ENCODE results near the gene VPS37C.

- RRBS = no CpG with 5 or more reads among the region's 5 CpGs
These were observed 40.0 kb downstream of the OR4D9 start for GRCh38 chr11:59551436-59551567.

DNA sequence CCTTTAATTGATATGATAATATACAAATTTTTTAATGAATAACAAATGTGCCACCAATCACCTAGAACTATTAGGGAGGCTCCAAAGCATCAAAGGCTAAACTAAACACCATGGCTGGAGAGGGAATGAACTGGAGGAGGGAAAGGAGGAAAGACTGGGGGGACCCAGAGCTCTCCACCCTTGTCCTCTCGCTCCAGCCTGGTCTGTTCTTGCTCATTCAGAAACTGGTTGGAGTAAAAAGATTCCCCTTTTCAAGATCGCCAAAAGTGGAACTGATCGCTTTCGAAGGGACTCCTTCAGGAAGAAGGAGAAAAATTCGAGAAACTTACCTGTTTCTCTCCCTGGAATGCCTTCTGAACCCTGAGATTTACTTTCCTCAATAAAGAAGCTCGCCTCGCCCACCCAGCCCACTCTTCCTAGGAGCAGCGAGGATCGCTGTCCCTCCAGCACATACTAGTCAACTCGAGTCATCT, 46.9 kb downstream of the OR4D9 start:
- RRBS = no CpG with 5 or more reads among the region's 10 CpGs

DNA sequence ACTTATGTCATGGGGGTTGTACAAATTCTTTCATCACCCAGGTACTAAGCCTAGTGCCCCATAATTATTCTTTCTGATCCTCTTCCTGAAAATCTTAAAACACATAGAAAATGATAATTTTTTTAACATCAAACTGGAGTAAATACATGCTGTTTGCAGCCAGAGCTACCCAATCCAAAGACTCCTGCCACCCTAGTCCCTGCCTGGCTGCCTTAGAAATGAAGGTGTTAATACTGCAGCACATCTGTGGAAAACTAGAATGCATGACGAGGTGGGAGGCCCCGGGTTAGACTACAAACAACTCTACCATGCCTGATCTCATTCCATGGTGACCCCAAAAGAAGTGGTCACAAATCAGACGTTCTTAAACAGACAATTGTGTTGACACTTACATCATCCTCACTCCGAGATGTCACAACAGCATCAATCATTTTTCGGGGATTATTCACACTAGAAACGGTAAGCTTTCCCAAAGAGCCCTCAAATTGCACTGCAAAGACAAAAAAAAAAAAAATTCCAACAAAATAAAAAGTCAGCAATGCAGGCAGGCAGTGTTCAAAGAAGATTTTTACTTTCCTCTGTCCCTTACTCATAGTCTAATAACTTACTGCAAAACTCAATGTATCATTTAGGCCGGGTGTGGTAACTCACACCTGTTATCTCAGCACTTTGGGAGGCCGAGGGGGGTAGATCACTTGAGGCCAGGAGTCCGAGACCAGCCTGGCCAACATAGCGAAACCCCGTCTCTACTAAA, 17.5 kb downstream of the PATL1 start:
- RRBS = no CpG with 5 or more reads among the region's 11 CpGs

GRCh38 chr11:59666695-59667262, 2.1 kb downstream of the PATL1 start:
- RRBS = no CpG with 5 or more reads among the region's 2 CpGs

DNA sequence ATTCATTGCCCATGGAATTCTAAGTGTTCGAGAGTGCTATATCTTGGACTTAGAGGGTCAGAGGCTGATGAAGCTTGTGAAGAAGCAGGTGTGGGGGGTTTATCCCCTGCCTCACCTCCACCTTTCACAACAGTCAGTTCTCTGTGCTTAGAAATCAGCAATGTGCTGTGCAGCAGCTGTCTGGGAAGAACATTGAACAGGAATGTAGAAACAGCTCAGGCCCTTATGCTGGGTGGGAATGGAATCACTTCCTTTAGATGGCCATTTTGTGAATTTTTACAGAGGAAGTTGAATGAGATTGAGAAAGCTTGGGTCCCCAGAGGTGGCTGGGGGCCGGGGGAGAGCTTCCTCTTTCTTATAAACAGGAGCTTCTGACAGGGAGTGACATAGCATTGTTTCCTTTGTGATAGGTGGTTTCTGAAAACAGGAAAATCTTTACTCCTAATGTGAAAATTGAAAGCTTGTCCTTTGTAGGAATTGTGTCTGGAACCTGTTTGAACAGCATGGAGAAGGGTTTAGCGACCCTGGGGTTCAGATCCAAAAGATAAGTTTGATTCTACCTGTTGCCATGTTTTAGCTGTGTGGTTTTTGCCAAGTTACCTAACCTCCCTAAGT, 17.0 kb downstream of the STX3 start:
- RRBS = no CpG with 5 or more reads among the region's 3 CpGs

GRCh38 chr11:60380496-60380967, 2.2 kb downstream of the MS4A7 start:
- RRBS = no CpG with 5 or more reads among the region's 4 CpGs

DNA sequence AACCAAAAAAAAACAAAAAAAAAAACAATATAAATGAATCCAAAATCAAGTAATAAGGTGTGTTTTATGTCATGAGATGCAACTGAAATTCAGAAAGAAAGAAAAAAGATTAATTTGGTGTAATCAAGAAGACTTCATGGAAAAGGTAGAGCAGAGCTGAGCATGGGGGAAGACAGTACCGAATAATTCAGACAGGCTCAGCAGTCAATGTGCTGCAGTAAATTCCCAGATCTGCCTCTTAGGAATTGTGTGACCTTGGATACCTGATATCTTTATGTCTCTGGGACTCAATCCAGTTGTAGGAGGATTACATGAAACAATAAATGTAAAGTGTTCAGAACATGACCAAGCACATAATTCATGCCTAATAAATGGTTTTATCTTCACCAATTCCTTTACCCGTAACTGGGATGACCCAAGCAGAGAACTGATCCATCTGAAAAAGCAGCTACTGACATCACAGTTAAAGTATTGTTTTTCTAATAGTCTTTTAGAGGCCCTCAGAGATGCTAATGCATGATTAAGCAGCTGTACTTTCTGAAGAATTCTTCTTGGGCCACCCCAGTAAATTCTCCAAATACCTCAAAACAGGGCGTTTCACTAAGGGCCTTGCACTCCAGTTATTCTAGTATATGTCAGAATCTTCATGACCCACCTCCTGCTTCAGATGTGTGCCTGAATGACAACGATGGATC, 7.8 kb downstream of the MS4A12 start:
- RRBS = no CpG with 5 or more reads among the region's 4 CpGs

DNA sequence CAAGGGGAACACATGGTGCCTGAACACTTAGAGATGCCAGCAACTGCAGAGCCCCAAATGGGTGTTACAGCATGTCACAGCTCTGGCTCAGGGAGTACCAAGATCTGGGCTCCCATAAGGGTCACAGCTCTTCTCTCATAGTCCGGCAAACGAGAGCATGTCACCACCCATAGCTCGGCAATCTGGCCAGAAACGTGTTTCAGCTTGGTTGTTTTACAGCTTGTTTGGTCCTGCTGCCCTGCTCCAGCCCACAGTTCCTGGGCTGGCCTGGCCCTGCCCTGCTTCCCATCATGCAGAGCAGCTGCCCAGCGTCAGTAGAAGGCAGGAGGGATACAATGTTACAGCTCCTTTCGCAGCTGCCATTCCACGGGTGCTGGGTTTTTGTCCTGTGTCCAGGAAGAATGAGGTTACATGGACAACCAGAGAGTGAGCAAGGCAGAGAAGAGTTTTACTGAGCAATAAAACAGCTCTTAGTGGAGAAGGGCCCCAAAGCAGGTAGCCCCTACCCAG, 19.1 kb downstream of the MS4A8 start:
- RRBS = no CpG with 5 or more reads among the region's 7 CpGs

GRCh38 chr11:60786477-60787107, 1.5 kb downstream of the MS4A10 start:
- RRBS = no CpG with 5 or more reads among the region's 13 CpGs

- RRBS = no CpG with 5 or more reads among the region's 1 CpG
These were observed 11.1 kb downstream of the ZP1 start for GRCh38 chr11:60878562-60878773.

DNA sequence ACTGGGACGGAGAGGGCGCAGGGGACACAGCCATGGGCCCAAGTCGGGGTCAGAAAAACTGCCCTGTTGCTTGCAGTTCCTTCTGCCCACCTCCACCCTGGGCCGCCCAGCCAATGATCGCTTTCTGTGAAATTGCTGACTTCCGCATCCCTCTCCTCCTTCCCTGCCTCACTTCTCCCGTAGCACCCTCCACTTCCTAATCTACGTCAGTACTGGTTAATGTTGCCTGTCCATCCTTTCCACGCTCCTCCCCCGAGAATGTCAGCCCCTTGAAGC, 9.5 kb downstream of the TMEM132A start:
- RRBS = no CpG with 5 or more reads among the region's 10 CpGs

- RRBS = no CpG with 5 or more reads among the region's 10 CpGs
These were observed 7.3 kb downstream of the CD6 start for GRCh38 chr11:60978625-60979368.

GRCh38 chr11:61007901-61009172, 36.9 kb downstream of the CD6 start:
- RRBS = 50% methylated on average over 23 of the region's 62 CpGs

DNA sequence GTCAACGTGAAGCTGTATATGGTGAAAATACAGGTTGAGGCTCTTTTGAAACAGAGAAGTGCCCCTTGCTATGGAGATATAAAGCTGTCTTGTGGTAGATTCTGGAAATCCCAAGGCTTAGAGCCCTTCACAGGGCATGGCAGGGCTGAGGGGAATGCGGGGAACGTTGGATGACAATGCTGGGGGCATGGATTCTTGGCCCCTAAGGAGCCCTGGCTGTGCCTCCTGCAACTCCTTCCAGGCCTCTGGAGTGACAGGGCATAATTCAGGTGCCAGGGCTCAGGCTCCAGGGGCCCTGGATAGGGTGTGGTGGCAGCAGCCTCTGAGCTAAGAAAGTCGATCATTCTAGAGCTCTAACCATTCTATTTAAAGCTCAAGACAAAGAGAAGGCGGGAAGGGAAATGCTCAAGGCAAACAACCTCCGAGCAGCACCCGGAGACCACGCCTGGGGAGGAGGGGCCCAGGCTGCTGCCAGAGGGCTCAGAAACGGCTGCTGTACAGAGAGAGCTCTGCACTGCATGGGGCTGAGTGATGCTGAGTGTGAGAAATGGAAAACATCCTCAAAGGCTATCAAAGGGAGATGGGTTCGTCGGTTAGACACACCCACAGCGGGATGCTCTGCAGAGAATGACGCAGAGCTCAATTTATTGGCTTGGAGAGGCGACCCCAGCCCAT, 60.2 kb upstream of the CD5 start:
- RRBS = no CpG with 5 or more reads among the region's 14 CpGs

- RRBS = no CpG with 5 or more reads among the region's 27 CpGs
These were observed 24.3 kb downstream of the CD5 start for GRCh38 chr11:61126331-61127321.

DNA sequence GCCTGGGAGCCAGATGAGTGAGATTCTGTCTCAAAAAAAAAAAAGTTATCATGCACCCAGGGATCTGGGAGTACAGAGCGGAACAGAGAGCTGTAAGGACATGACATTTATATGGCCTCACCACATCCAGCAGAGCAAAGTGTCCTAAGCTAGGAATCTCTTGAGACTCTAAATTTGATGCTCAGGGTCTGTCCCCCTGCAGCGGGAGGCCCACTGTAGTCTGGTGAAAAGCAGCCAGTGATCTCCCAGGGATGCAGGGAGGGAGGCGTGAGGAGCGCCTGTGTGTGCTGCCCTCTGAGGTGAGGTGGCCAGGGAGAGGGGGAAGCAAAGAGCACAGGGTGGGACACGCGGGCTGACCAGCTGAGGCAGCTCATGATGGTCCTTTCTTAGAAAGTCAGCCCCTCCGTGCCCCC, 26.4 kb downstream of the CD5 start:
- RRBS = no CpG with 5 or more reads among the region's 7 CpGs

GRCh38 chr11:61138331-61139068, 22.7 kb downstream of the VPS37C start:
- RRBS = no CpG with 5 or more reads among the region's 14 CpGs

GRCh38 chr11:61149814-61150302, 11.4 kb downstream of the VPS37C start:
- RRBS = no CpG with 5 or more reads among the region's 8 CpGs

DNA sequence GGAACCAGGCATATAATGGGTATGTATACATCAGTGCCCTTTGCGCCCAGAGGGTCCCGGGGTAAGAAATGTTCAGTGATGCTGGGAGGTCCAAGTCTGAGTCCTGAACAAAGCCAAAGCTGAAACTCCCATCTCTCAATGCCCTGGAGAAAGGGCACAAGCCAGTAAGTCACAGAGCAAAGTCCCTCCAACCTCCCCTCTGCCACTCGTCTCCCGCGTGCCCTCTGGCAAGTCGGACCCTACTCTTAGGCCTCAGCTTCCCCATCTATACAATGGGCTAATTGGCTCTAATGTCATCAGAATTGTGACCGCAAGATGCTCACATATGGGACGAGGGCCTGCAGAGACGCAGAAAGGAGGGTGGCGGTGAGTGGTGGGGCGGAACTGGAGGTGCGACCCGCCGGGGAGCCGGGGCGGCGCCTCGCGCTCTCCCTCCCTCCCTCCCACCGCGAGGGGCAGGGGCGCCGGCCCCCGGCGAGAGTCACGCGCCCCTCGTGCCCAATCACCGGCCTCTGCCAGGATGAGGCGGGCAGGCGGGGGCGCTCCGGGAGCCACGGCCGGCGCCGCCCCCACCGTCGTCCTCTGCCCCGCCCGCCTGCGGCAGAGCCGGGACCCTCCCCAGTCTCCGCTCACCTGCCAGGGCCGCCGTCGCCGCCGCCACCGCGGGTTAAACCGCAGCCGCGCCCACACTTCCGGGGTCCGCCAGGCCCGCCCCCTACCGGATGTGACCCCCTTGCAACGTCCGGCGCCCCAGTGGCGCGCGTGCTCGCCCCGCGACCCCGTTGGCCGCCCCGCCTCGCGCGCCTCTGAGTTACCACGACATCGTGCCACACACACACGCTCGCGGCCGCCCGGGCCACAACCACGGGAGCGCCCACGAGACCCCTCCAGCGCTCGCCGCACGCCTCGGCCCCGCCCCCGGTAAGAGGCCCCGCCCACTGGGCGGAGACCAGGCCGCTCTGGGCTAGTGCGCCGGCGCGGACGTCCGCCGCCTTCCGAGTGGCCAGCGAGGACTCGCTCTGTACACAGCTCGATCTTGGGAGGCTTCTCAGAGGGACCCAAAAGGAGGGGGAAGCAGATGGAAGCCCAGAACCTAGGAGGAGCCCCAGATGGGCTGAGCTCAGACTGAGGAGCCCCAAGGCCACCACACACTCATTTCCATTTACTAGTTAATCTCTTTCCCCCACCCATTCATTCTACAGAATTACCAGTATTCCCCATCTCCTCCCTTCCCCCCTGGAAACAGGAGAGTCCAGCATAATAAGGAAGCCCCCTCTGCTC, at the start of gene VPS37C:
VPS37C (minus strand) TSS at position 669 of the 1,281 bp plus-strand sequence.
- RRBS = 3% methylated on average over 59 of the region's 104 CpGs

DNA sequence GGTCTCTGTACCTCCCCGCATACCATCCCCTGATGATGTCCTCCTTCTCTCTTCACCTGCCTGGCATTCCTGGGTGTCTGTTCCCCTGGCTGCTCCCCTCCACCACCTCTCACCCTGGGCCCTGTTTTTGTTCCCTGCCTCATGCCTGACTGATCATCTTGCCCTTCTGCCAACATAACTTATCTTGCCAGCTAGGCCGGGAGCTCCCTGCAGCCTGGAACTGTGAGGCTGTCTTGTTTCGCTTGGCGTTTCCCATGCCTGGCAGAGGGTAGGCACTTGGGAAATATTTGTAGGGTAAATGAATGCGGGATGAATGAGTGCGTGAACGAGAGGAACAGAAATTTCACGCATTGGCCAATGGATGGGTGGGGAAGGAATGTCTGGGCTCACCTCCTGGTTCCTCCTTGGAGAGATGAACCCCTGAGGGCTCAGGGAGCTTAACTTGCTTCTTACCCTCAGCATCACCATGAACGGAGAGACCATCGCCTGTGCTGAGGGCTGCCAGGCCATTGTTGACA, 8.3 kb downstream of the PGA5 start:
- RRBS = no CpG with 5 or more reads among the region's 10 CpGs